SJCRH30 (cell line): Measurements from ENCODE around the gene FBXW8.

DNA sequence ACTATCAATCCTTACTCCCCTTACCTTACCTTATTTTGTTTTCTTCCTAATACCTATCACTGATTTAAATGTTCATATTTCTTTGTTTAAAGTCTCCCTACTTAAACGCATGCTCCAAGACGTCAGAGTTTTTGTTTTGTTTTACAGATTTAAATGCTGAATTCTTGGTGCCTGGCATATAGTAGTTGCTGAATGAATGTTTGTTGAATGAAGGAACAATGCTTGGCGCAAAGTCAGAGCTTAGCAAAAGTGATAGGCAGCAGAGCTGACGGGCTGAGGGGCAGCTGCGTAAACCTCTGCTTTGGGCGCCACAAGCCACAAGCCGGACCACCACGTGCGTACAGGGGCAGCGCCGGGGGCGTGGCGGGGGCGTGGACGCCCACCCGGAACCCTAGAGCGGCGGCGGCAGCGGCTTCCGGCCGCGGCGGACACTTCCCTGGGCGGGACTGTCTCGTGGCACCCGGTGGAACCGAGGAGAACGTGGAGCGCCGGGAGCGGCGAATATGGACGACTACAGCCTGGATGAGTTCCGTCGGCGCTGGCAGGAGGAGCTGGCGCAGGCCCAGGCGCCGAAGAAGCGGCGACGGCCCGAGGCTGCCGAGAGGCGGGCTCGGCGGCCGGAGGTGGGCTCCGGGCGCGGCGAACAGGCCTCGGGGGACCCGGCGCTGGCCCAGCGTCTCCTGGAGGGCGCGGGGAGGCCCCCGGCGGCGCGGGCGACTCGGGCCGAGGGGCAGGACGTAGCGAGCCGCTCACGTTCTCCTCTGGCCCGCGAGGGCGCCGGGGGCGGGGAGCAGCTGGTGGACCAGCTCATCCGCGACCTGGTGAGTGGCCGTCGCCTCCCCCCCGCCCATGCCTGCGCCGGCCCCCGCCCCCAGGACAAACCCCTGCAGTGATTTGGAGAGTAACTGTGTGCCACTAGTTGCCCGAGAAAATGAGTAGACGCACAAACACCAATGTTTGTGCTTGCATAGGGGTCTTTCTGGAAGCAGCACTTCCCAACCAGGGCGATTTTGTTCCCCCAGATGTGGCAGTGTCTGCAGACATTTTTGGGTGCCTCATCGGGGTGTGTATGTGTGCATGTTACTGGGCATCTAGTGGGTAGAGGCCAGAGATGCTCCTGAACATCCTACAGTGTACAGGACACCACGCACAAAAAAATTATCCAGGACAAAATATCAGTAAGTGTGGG lies at the start of gene FBXW8:
Gene FBXW8, plus strand, starts transcription at position 416 of the 1,189 bp plus-strand sequence.
- RAMPAGE, long total RNA: no peak

GRCh38 chr12:117005244-117005835 lies 93.9 kb downstream of the TESC start:
- RAMPAGE, long total RNA: no peak

DNA sequence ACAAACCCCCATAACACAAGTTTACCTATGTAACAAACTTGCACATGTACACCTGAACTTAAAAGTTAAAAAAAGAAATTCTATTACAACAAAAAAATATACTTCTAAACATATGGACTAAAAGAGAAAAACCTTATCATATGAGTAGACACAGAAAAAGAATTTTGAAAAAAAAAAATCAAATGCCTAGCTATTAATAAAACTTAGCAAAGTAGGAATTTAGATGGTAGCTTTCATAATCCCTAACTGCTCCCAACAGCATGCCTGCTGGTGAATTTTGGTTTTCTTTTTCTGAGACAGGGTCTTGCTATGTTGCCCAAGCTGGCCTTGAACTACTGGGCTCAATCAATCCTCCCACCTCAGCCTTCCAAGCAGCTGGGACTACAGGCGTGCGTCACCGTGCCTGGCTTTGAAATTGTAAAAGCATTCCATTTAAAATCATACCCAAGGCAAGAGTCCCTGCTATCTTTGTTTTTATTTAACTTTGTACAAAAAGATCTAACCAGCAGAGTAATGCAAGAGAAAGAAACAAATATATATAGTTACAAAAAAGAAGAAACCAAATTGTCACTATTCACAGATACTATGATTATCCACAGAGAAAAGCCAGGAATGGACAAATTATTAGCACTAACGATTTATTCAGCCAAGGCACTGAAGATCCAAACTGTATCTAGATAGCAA lies 20.7 kb downstream of the FBXO21 start:
- RAMPAGE, long total RNA: no peak

GRCh38 chr12:117334129-117334504 lies 27.3 kb downstream of the NOS1 start:
- RAMPAGE, long total RNA: no peak

DNA sequence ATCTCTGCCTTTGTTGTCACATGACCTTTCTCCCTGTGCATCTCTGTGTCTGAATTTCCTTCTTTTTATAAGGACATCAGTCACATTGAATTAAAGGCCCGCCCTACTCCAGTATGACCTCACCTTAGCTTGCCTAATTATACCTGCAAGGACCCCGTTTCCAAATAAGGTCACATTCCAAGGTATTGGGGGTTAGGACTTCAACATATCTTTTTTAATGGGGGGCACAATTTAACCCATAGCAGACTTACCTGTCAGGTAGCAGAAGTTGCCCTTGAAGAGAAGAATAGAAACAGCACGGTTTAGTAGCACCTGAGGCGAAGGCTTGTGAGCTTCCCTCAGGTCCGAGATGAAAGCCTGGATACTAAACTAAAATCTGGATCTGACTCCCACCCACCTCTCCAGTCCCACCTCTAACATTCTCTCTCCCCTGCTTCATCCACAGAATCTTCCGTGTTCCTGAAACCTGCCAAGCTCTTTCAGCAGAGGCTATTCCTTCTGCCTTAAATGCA lies 280.1 kb upstream of the NOS1 start:
- RAMPAGE, long total RNA: no peak

- RAMPAGE, long total RNA: no peak
Observed at GRCh38 chr12:117674290-117674910, 294.4 kb downstream of the KSR2 start.

GRCh38 chr12:117685348-117686090 lies 283.3 kb downstream of the KSR2 start:
- RAMPAGE, long total RNA: no peak

DNA sequence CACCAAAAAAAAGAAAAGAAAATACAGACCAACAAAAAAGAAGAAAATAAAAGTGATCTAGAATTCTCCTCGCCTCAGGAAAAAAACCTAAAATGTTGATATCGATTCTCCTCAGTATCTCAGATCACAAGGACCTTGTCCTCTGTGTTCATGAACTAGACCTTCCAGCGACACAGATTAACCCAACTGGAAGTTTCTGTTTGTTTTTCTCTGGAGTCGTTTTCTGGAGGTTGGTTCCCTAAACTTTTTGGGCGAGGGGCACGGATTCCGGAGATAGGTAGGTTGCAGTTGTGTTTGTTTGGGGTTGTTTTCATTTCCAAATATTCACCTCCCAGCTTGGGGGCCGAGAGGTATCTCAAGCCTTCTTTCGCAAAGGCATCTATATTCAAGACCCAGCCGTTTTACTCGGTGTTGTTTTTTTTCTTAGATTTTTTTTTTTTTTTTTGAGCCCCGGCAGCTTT lies 513 bp upstream of the RFC5 start:
- RAMPAGE, long total RNA: no peak

DNA sequence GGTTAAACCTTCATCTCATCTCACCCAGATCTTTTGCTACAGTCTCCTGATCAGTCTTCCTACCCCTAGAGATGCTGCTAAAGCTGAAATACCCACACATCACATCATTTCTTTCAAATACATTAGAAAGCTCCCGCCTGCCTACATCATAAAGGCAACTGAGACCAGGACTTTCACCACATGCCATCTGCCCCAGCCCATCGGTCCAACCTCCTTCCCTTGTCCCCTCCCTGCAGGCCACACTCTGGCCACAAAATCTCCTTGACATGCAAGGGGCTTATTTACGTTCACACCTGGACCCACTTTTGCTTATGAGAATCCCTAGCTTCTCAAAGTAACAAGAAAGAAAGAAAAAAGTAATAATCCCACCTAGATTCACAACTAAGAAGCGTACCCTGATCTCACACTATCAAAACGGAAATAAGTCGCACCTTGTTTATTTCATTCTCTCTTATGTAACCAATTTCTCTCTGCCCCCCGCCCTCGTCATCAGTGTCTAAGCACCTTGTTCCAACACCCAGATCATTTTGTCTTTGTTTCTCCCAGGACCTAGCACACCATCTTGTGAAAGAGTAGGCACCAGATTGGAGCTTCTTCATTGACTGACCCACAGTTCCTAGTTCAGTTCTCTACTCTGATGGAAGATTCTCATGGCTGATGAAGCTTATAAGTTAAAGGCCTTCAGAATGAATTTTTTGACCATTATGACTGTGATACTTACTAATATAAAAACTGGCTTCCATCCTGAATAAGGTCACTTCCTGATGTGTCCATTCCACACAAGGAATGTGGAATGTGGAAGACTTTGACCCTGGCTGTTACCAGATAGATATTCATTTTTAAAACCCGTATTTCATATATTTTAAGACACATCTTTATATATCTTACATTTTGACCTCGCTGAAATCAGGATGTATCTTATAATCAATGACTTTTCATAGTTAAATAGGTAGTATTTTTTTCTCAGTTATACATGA lies 7.7 kb downstream of the WSB2 start:
- RAMPAGE, long total RNA: no peak

DNA sequence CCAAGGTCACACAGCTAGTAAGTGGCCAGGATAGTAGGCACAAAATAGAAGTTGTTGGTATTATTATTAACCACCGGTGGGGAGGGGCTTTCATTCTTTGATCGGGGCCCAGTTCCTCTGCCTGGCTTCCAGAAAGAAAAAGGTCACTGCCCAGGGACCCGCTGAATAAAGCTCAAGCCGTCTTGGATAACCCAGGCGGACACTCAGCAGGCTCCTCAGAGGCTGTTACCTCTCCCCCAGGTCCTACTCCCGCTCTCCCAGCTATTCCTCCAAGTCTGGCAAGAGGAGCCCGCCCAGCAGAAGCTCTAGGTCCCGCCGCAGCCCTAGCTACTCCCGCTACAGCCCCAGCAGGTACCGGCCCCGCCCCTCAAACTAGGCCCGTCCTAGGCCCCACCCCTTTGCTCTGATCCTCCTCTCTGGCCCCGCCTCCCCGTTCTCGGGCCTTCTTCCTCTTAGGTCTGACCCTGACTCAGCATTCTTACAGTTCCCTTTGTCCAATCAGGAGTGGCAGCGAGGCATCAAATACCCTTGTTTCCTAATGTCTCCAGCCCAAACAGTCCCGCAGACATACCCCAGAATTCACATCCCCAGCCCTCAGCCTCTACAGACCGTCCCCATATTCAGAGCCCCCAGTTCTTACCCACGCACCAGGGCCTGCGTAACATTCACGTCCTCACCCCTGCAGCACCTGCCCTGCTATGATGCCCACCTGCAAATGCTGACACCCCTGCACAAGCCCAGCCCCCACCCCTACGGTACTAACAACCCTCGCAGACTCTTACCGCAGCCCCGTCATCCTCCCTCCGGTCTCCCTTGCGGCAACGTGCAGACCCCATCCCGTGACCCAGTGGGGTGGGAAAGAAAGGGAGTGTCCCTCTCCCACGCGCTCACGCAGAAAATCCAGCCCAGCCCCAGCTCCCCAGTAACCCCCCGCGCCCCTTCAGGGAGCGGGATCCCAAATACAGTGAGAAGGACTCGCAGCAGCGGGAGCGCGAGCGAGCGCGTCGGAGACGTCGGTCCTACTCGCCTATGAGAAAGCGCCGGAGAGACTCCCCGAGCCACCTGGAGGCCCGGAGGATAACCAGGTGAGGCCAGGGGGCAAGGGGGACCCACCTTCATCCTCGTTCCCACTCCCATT lies 25.1 kb upstream of the HSPB8 start:
- RAMPAGE, long total RNA: no peak

DNA sequence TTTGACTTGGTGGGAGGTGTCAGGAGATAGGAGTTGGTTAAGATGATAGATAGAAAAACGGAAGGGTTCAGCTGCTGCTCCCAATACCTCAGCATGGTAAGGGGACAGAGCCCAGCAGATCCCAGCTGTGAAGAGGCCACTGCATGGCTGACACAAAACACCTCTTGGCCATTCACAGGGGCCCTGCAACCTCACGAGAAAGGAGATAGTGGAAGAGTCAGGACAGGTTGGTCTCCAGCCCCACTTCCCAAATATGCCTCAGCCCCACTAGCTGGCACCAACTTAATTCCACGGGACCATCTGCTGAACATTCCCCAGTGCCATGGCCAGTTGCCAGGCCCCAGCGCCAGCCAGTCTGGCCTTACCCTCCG lies 21.3 kb upstream of the HSPB8 start:
- RAMPAGE, long total RNA: no peak

DNA sequence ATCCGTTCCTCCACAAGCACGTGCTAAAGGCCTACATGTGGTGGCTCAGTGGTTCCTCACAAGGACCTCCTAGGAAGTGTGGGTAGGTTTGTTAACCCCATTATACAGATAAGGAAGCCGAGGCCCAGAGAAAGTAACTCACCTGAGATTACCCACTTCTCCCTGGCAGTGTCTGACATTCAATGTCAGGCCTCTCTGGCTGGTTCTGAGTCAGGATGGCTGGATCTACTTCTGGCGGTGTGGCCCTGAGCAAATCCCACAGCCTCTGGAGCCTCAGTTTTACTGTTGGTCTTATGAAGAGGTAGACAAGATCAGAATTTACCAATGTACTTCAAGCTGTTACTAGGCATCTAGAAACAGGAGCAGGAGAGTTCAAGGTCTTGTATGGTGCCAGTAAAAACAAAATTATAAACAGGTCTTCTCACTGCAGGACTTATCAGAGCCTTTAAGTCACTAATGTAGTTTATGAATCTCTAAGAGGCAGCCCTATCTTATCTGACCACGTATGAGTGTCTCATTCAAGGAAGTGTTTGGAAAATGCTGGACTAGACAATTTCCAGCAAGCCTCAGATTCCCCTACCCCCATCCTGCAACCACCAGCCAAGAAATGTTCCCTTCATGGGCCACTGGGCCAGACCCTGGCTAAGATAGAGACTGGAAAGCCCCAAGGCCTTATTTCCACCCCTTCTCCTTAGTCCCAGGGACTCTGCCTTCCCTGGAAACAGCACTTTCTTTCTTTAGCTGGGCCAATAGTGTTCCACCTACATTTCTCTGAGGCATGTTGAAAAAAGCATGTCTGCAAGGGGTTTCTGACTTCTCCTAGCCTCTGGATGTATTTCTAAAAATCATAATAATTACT lies 4.2 kb downstream of the HSPB8 start:
- RAMPAGE, long total RNA: no peak

DNA sequence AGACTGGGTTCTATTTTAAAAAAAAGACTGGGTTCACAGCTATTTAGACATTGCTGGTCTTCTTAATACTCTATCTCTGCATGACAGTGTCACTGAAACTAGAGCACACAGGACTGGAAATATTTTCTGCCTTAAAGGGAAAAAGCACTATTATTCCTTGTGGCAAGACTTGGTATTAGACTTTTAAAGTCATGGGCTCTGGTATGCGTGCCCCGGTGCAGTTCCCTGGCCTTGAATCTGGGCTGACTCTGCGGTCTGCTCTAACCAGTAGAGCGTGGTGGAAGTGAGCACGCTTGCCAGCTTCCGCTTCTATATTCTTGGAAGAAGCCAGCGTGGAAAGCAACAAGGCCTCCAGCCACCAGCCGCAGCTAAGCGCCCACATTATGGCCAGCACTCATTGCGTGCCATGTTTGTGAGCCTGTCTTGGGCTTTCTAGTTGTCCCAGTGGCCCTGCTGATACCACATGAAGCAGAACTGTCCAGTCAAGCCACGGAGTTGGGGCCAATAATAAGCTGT lies 31.4 kb downstream of the PRKAB1 start:
- RAMPAGE, long total RNA: no peak

GRCh38 chr12:119713504-119714060 lies 45.6 kb downstream of the PRKAB1 start:
- RAMPAGE, long total RNA: no peak

DNA sequence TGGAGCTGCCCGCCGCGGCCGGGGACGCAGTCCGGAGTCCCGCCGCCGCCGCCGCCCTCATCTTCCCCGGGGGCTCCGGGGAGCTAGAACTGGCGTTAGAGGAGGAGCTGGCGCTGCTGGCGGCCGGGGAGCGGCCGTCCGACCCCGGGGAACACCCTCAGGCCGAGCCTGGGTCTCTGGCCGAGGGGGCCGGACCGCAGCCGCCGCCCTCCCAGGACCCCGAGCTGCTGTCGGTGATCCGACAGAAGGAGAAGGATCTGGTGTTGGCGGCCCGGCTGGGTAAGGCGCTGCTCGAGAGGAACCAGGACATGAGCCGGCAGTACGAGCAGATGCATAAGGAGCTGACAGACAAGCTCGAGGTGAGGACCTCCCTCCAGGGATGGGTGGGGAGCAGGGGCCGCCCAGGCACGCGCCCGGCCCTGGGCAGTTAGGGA lies 920 bp downstream of the BICDL1 start:
- RAMPAGE, long total RNA: no peak

- RAMPAGE, long total RNA: no peak
Observed at GRCh38 chr12:120006137-120006658, 17.2 kb downstream of the BICDL1 start.

DNA sequence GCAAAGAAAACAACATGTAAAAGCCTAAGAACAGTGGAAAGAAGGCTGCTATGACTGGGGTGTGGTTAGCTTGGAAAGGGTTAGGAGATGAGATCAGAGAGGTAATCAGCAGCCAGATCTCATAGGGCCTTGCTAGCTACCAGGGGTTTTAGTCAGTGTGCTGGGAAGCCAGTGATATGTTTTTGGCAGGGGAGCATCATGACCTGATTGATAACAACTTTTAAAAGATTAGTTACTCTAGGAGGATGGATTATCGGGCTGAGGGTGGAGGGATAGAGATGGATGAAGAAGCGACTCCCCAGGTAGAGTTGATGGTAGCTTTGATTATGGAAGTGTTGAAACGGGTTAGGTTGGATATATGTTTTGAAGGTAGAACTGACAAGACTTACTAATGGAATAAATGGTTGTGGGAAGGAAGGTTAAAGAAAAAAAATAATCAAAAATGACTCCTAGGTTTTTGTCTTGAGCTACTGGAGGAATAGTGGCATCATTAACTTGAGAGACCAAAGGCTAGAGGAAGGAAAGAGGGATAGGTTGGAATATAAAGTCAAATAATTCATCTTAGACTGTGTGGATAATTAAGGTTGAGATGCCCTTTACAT lies 17.7 kb downstream of the BICDL1 start:
- RAMPAGE, long total RNA: no peak

DNA sequence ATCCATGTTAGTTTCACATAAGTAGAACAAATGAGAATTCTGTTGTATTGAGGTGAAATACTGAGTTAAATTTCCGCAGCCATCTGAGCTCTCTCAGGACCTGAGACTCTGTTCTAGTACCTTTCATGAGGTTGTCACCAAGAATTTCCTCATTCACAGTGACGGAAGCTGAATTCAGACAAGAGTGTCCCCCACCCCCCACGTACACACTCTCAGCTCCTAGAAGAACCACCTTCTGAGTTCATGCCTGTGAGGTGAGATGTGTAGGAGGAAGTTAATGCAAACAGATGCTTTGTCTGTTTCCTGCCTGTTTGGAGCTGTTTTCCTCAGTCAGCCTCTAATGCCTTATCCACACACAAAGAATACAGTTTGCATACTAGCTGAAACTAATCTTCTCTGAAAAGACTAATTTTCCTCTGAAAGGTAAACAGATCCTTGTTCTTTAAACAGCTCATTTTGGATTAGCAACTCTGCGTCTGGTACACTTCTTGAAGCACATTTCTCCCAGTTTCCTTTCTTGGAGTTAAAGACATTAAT lies 18.3 kb downstream of the BICDL1 start:
- RAMPAGE, long total RNA: no peak

DNA sequence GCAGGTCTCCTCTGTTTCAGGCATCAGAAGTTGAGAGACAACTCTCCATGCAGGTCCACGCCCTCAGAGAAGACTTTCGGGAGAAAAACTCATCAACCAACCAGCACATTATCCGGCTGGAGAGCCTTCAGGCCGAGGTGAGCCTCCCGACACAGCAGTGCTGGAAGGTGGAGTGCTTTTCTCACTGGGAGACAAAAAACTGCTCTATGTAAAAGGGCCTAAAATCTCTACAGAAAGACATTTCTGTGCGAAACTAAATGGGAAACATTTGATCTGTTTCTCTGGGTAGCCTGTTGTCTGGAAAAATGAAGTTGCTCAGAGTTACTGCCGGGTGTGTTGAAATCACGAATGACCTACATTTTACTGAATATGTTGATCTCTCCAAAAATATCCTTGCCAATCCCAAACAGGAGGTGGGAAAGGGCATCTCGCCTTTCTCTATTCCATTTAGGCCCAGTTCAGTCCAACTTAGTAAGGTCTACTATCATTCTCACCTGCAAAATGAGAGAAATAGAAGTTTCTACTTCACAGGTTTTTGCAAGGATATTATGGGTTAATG lies 54.8 kb downstream of the RAB35 start:
- RAMPAGE, long total RNA: no peak

DNA sequence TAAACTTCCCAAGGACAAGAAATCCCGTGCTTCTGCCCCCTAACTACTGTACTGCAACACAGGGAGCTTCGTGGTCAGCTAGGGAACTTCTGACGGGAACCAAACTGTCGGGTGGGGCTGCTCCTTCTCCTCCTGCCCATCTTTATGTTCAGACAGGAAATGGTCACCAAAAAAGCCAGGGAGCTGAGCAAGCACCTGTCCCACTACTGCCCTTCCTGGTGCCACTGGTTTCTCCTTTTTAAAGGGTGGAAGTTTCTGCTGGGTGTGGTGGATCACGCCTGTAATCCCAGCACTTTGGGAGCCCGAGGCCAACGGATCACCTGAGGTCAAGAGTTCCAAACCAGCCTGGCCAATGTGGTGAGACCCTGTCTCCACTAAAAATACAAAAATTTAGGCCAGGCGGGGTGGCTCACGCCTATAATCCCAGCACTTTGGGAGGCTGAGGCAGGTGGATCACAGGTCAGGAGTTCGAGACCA lies 26.6 kb downstream of the PXN start:
- RAMPAGE, long total RNA: no peak